ENCODE measurements around the gene ZBTB5.

- RRBS, result 66% methylated on average over 3 of the region's 14 CpGs
Measured at GRCh38 chr9:37001805-37002465, 32.1 kb downstream of the PAX5 start.

GRCh38 chr9:37029206-37029564 is 4.9 kb downstream of the PAX5 start:
- RRBS, result 7% methylated on average over 10 of the region's 18 CpGs

DNA sequence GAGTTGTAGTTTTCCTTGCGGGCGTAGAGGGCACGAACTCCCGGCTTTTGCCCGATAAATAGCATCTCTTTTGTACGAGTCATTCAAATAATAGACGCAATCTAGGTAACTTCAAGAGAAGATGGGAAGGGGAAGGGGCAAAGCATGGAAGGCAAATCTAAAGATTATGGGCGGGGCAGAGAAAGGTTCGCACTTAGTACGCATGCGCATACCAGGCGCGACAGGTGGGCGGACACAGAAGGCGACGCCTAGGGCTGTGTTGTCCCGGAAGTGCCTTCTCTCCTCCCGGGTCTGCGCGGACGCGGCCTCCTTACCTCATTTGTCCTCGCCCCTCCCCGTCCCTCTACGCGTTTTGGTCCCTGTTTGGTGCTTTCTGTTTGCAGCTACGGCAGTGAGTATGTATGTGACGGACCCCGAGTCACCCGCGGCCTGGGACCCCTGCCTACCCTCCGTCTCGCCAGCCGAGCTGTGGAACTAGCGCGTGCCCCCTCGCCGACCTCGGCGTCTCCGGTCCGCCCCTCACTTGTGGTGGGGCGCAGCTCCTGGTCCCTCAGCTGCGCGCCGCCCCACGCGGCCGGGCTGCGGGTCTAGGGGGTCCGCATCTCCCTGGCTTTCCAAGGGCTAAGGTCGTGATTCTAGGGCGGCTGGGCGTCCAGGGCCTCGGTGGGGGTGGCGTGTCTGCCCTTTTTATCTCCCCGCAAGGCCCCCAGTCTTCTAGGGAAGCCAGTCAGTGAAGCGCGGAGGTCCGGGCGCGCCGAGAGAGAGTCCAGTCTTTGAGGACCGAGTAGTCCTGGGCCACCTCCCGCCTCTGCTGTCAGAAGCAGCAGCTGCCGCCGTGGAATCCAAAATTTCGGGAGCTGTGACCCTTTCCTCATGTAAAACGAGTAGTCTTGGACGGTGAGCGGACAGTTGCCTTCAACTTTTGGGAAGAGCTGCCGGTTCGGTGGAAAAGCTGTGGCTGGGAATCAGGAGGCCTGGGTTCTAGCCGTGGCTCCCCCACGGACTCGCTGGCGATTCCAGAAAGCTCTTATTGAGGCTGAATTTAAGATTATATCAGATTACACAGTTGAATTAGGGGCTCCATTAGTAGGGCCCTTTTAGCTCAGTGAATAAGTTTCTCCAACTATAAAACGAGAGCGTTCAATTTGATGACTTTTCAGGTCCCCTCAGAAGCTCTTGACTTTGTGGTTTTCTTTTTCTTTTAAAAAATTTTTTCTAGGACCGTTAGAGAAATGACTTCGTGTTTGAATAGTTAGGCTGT is 40.3 kb upstream of the ZCCHC7 start:
- RRBS, result 1% methylated on average over 7 of the region's 81 CpGs

- RRBS, result no CpG with 5 or more reads among the region's 1 CpG
Measured at GRCh38 chr9:37294000-37294612, 128.4 kb upstream of the GRHPR start.

DNA sequence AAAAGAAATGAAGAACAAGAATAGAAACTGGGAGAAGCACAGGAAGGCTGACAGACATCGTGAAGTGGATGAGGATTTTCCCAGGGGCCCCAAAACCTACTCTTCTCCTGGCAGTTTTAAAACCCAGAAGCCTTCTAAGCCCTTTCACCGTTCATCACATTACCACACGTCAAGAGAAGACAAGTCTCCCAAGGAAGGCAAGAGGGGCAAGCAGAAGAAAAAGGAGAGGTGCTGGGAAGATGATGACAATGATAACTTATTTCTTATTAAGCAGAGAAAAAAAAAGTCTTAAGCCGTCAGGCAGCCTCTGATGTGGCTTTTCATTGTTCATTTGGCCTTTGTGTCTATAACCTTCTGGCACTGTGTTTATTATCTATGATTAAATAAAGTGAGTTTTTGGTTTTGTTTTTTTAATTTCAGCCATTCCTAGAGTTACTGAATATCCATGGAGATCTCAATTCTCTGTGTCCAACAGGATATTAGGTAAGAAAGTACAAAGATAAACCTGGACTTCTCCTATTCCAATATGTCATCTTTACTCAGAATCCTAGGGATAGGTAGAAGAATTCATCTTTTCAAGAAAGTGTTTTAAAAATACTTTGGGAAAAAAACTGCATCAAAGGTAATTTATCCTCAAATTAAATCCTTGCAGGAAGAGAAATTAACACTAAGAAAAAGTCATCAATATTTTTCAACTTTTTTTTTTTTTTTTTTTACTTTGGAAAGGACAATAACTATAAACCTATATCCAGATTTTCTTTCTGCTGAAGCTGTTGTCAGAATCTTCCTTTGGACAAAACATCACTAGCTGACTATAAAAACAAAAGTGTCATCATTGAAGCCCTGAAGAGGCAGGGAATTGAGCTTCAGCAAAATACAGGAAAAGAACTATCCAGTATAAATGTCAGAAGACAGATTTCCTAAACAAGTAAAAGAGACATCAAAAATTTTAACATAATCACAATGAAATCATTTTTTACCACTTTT is 65.2 kb upstream of the GRHPR start:
- RRBS, result no CpG with 5 or more reads among the region's 4 CpGs

GRCh38 chr9:37441335-37442588 is 19.3 kb downstream of the GRHPR start:
- RRBS, result no CpG with 5 or more reads among the region's 30 CpGs

DNA sequence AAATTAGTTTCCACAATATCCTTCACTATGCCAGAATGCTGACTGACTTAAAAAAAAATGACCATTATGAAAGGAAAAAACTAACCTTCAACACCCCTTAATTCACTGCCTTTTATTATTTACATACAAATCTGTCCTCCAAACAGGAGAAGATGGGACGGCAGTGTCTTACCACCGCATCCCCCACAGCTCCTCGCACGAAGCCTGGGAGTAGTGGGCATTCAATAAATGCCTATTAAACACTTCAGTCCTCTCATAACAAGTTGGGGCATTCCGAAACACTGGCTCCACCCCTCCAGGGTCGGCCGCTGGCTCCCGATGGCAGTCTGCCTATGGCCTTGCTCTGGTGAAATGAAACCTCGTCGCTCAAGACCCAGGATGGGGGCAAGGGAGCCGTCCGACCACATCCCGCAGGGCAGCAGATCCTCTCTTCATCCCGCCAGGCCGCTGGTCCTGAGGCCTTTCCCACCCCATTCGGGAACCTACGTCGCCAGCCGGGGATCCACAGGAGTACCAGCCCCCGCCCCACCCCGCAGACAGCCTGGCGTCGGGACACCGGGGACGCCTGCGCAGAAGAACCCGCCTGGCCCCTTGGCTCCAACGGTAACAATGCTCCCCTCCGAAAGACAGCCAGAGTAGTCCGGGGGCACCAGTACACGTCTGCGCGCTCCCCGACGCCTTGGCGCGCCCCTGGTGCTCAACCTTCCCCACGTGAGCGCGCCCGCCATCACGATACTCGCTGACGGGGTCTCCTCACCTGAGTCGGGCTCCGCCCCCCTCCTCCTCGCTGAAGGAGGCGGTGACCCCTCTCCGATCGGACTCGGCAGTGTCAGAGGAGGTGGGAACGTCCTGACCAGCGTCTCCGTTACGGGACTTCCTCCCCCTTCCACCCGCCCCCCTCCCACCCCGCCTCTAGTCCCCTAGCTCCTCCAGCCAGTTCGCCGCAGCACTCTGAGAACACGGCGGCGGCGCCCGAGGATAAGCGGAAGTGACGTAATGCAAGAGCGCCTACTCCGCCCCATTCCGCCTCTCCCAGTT is at the start of gene ZBTB5:
TSS of gene ZBTB5 (minus strand) at position 993 of the 1,038 bp plus-strand sequence.
- RRBS, result 1% methylated on average over 11 of the region's 69 CpGs

DNA sequence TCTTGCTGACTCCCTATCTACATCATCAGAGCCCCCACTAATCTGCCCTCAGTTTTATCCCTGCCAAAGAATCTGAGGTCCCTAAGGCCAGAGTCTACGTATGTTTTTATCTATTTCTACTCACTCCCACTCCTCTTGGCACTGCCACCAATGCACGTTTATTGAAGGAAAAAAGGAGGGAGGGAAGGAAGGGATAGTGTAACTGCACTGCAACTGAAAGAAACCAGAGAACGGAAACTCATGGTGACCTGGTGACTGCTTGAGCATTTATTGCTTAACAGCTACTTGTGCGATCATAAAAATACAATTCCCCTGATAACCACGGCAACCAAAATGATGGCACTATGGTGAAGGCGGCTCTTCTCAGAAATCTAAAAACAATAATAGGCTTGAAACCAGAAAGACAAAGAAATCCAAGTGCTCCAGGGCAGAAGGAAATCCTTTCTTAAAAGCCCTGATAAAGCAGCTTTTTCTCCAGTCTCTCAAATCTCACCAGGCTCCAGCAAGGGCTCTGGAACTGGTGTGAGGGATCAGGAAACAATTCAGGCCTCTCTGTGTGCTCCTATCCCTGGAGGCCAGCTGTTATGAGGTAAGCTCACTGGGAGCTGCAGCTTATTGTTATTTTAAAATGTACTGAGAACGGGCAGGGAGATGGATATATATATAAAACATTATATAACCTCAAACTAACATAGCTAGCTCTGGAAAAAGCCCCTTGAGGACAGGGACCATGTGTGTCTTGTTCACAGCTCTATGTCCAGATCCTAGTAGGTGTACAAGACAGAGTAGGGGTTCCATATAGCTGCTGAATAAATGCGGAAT is 1.9 kb downstream of the FBXO10 start:
- RRBS, result no CpG with 5 or more reads among the region's 8 CpGs

- RRBS, result no CpG with 5 or more reads among the region's 4 CpGs
Measured at GRCh38 chr9:37861355-37862094, 42.4 kb downstream of the SLC25A51 start.

DNA sequence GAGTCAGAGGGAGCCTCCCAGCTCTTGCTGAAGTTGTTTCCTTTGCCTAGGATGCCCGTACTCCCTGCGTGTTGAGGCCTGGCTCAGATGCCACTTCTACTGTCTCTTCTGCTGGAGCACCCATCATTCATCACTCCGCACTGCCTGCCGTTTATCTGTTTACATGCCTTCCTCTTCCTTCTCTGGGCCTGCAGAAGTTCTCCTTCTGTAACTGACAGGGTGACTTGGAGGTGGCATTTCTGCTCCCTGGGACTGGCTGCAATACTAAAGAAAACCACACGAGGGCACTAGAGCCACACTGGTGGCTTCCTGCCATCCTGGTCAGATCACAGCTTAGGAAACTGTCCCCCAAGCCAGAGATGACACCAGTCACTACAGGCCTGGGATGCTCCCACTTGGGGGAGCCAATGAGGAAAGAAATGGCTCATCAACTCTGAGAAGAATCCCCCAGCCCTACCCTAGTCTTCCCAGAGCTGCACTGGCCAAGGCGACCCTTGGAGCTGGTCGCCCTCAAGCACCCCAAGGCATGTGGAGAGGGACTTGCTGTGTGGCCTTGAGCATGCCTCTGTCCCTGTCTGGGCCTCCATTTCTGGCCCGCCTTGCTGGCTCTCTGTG is 9.7 kb upstream of the SLC25A51 start:
- RRBS, result no CpG with 5 or more reads among the region's 8 CpGs

GRCh38 chr9:37968931-37969692 is 65.2 kb upstream of the SLC25A51 start:
- RRBS, result no CpG with 5 or more reads among the region's 8 CpGs

- RRBS, result no CpG with 5 or more reads among the region's 9 CpGs
Measured at GRCh38 chr9:37989582-37990194, 79.3 kb downstream of the SHB start.

DNA sequence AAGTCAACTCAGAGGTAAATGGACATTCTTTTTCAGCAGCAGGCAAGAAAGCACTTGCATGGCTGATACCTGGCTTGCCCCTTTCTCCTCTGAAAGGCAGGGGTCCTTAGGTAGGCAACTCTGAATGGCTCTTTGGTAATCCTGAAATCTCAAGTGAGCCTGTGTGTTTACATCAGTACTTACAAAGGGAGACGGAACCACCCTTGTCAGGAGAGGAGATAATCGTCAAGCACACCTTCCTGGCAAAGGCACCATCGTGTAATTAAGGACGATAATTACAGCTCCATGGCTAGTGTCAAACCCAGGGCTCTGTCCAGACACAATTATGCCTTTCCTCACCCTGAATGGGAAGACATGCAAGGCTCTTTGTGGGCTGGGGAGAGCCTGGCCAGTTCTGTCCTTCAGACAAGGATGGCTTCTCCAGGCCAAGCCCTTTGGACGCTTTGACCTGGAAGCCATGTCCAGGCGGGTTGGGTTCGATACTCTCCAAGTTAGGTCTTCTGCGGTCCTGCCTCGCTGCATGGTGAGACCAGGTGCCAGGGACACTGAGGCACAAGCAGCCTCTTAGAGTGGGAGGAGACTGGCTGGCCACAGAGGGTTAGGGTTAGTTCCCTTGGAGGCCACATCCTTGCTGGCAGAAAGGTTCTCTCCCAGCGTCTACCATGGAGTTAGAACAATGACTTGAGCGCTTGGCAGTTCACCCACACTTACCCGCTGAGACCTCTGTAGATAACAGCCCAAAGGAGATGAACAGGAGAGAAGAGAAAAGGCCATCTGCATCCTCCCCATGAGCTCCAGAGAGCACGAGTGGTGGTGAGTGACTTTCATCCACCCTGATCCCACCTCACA is 67.7 kb downstream of the SHB start:
- RRBS, result no CpG with 5 or more reads among the region's 13 CpGs

- RRBS, result no CpG with 5 or more reads among the region's 5 CpGs
Measured at GRCh38 chr9:38058069-38058639, 10.9 kb downstream of the SHB start.

DNA sequence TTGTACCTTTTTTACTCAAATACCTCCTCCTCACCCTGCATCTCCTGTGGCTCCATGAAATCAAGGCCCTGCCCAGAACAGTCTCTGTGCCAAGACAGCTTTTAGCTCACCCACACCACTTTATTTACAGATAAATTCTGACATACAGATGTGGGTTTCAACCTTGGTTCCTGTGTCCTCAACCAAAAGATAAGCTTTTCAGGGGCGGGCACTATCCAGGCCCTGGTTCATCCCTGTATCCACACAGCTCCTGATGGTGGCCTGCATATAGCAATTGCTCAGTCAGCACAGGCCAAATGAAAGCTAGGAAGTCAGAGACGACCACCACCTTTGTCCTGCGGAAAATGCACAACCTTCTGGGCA is 8.3 kb downstream of the SHB start:
- RRBS, result no CpG with 5 or more reads among the region's 3 CpGs

DNA sequence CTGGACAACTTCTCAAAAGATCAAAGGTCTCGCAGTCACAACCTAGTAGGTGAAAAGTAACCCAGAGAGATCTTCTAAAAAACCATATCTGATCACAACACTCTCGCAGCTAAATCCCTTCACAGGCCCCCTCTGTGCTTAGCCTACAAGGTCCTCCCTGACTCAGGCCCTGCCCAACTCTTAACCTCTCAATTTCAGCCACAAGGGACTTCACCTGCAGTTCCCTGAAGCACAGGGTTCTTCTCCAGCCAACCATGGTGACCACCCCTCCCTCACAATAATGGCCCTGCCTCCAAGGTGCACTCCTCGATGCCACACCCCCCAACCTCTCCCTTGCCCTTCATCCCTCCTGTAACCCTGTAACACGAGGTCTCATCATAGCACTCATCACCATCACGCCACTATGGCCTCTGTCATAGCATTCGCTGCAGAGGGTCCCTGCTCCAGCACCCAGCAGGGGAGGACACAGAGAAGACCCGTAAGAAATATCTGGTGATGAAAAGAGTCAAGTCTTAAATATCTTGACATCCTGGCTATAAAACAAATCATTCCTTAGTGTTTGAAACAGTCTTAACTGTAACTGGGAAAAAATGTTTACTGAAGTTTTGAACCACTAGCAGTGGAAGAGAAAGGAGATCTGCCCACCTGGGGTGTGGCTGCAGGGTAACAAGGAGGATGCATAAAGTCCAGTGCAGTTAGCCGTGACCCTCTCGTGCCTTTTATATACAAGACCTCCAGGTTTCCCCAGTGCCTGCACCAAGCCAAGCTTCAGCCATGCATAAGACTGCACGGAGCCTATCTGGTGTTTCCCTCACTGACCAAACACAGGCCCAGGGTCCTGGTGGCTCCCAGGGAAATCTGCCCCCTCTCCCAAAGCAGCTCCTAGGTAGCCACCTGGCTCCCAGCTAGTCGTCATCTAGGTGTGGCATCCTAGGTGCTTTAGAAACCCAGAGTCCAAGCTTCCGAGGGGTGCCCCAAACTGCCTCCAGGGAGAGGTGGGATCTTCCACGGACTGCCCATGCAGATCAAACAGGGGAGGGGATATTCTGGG is 3.1 kb downstream of the SHB start:
- RRBS, result no CpG with 5 or more reads among the region's 13 CpGs

DNA sequence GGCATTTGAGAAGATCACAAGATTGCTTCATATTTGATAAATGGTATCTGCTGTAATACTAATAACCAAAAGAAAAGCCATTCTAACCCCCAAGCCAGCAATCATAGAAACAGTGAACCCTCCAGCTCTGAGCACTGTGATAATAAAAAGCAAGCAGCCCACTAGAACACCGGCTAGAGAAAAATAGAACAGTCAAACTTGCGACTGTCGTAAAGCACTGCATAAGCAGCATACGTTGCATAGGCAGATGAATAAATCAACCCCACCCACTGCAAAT is 31.9 kb upstream of the ANKRD18A start:
- RRBS, result no CpG with 5 or more reads among the region's 4 CpGs

DNA sequence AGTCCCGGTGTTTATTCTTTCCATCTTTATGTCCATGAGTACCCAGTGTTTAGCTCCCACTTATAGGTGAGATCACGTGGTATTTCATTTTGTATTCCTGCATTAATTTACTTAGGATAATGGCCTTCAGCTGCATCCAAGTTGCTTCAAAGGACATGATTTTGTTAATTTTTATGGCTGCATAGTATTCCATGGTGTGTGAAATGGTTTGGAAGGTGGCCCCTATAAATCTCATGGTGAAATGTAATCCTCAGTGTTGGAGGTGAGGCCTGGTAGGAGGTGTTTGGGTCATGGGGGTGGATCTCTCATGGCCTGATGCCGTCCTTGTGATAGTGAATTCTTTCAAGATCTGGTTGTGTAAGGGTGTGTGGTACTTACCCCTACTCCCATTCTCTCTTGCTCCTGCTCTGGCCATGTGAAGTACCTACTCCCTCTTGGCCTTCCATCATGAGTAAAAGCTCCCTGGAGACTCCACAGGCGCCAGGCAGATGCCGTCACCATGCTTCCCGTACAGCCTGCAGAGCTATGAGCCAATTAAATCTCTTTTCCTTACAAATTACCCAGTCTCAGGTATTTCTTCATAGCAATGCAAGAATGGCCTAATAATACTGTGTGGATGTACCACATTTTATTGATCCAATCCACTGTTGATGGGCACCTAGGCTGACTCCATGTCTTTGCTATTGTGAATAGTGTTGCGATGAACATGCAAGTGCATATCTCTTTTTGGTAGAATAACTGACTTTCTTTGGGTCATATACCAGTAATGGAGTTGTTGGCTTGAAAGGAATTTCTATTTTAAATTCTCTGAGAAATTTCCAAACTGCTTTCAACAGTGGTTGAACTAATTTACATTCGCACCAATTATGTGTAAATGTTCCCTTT is 139.9 kb downstream of the FOXD4L6 start:
- RRBS, result no CpG with 5 or more reads among the region's 8 CpGs

- RRBS, result no CpG with 5 or more reads among the region's 6 CpGs
Measured at GRCh38 chr9:40993163-40993613, 135.3 kb downstream of the FOXD4L6 start.

Measured in zone of skin (tissue), 1 donor.